ENCODE data around the gene ADAMTS16.

- RRBS, result 3% methylated on average over 28 of the region's 83 CpGs
CAGE:
- cytosol, long polyA plus RNA, result no peak
- long polyA plus RNA, result no peak
- nucleus, long polyA plus RNA, result no peak
These were observed 41.1 kb upstream of the CLPTM1L start for GRCh38 chr5:1385505-1386816.

GRCh38 chr5:1461408-1462028, 16.3 kb upstream of the SLC6A3 start:
- RRBS, result no CpG with 5 or more reads among the region's 14 CpGs
CAGE:
- cytosol, long polyA plus RNA, result no peak
- long polyA plus RNA, result no peak
- nucleus, long polyA plus RNA, result no peak

- RRBS, result 92% methylated on average over 4 of the region's 12 CpGs
CAGE:
- cytosol, long polyA plus RNA, result no peak
- long polyA plus RNA, result no peak
- nucleus, long polyA plus RNA, result no peak
These were observed 36.0 kb upstream of the SLC6A3 start for GRCh38 chr5:1481269-1481626.

GRCh38 chr5:1568700-1569004, 44.9 kb upstream of the LPCAT1 start:
- RRBS, result no CpG with 5 or more reads among the region's 4 CpGs
CAGE:
- cytosol, long polyA plus RNA, result no peak
- long polyA plus RNA, result no peak
- nucleus, long polyA plus RNA, result no peak

GRCh38 chr5:1644888-1645479, 121.2 kb upstream of the LPCAT1 start:
- RRBS, result 8% methylated on average over 2 of the region's 42 CpGs
CAGE:
- cytosol, long polyA plus RNA, result no peak
- long polyA plus RNA, result no peak
- nucleus, long polyA plus RNA, result no peak

- RRBS, result 94% methylated on average over 4 of the region's 19 CpGs
CAGE:
- cytosol, long polyA plus RNA, result no peak
- long polyA plus RNA, result no peak
- nucleus, long polyA plus RNA, result no peak
These were observed 211.9 kb upstream of the IRX4 start for GRCh38 chr5:2094447-2095173.

DNA sequence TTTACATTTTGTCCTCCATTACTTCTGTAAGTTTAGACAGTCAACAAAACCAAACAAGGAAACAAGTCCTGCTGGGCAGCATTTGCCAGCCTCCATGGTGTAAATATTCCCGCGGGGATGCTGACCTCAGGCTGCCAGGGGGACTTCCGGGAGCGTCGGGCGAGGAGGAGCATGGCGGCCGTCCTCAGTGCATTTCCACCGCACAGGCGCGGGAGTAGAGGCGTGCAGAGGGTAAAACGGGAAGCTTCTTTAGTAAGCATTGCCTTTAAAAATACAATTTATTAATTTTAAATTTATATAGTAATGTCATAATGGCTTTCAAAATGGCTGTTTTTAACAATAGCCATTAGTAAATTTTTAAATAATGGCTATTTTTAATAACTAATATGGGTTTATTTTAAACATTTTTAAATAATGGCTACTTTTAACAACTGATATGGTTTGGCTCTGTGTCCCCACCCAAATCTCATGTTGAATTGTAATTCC, 385.3 kb upstream of the IRX4 start:
- RRBS, result no CpG with 5 or more reads among the region's 13 CpGs
CAGE:
- cytosol, long polyA plus RNA, result no peak
- long polyA plus RNA, result no peak
- nucleus, long polyA plus RNA, result no peak

DNA sequence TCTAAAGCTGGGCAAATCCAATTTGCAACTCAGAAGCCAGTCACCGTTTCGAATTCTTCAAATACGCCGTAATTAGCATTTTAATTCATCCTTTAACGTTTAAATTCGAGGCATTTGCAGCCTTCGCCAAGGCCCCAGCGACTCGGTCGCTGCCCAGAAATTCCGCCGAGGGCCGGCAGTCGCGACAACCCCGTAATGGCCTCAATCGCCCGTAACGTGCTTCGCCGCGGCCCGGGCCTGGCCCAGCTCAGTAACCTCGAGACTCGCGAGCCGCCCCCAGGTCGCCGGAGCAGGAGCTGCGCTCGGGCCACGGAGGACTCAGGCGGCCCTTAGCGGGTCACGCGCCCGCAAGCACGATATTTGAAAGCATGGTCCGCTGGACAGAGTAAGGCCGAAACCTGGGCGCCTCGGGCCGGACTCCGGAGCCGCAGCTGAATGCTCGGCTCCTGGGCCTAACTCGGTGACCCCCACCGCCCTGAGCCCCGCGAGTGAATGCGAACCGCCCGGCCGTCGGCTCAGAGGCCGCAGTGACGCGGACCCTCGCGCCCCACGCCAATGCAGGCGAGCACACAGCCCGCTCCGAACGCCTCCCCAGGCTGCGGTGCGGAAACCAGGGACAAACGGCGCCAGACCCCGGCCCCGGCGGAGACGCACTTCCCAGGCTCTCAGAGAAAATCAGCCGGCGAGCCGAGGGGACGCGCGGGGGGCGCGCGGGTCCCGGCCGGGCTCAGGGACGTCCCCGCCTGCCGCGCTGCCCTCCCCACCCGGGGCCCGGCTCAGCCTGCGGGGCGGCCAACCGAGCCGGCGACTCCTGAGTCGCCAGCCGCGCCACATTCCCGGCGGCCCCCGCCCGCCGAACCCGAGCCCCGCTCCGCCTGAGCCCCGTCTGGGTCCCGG, 998 bp downstream of the IRX2 start:
- RRBS, result 1% methylated on average over 52 of the region's 108 CpGs
CAGE:
- cytosol, long polyA plus RNA, result start-site peak on the plus strand centred at position 147 of the sequence, 75 bp wide, 58 reads
- long polyA plus RNA, result start-site peak on the plus strand centred at position 133 of the sequence, 47 bp wide, 15 and 23 reads in 2 replicates
- nucleus, long polyA plus RNA, result start-site peak on the plus strand centred at position 151 of the sequence, 13 bp wide, 42 reads

DNA sequence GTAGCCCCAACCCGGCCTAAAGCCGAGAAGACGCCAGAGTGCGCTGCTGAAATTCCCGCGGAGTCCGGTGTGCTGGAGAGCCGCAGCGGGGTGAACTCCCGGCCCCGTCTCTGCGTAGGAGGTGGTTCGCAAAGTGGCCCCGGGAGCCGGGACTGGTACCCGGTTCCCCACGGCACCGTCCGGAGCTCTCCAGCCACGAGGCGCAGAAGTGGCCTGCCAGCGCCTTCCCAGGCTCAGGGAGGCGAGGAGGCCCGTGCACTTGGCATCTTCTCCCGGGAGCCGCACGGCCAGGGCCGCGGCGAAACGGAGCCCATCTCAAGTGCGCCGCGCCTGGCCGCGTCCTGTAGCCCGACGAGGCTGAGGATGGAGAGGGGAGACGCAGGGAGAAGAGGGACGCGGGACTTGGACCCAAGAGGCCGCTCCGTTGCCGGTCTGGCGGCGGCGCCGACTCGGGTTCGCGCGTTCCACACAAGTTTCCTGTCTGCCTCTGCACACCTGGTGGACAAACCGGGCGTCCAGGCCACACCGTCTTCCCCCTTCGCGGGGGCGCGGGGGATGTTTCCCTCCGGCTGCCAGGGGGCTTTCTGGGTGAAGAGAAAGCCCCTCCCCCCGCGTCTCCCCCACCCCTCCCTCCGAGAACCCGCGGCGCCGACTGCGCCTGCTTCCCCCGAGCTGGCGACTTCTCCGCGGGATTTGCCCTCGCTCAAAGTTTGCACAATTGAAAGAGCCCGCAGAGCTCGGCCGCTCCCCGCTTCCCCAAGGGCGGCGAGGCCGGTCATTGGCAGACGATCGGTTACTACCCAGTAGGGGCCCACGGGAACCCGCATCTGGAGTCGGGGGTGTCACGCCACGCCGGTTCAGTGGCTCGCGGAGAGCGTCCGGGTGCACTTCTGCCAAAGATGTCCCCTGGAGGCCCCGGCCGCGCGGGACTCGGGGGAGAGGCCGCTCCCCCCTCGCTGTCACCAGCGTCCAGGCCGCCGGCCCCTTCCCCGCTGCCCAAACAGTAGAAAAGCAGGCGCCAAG, 837 bp upstream of the IRX1 start:
- RRBS, result 1% methylated on average over 49 of the region's 104 CpGs
CAGE:
- cytosol, long polyA plus RNA, result no peak
- long polyA plus RNA, result no peak
- nucleus, long polyA plus RNA, result no peak

- RRBS, result 1% methylated on average over 14 of the region's 106 CpGs
CAGE:
- cytosol, long polyA plus RNA, result start-site peak on the minus strand at chr5:5140082-5140108, 168 reads; start-site peak on the minus strand at chr5:5140595-5140798, 36 reads
- long polyA plus RNA, result start-site peak on the minus strand at chr5:5140075-5140108, 63 and 137 reads in 2 replicates
- nucleus, long polyA plus RNA, result start-site peak on the minus strand at chr5:5140075-5140118, 208 reads; start-site peak on the minus strand at chr5:5140589-5140808, 30 reads
These were observed at the start of gene ADAMTS16 for GRCh38 chr5:5139977-5141018. ADAMTS16 (plus strand) TSS chr5:5140330.

GRCh38 chr5:5449745-5450671, 27.5 kb downstream of the ICE1 start:
- RRBS, result no CpG with 5 or more reads among the region's 8 CpGs
CAGE:
- cytosol, long polyA plus RNA, result no peak
- long polyA plus RNA, result no peak
- nucleus, long polyA plus RNA, result no peak

- RRBS, result 20% methylated on average over 4 of the region's 24 CpGs
CAGE:
- cytosol, long polyA plus RNA, result no peak
- long polyA plus RNA, result no peak
- nucleus, long polyA plus RNA, result no peak
These were observed 71.9 kb downstream of the ICE1 start for GRCh38 chr5:5494412-5494809.

- RRBS, result no CpG with 5 or more reads among the region's 2 CpGs
CAGE:
- cytosol, long polyA plus RNA, result no peak
- long polyA plus RNA, result no peak
- nucleus, long polyA plus RNA, result no peak
These were observed 393.2 kb downstream of the MED10 start for GRCh38 chr5:5985188-5985595.

GRCh38 chr5:6455416-6456042, 6.9 kb downstream of the UBE2QL1 start:
- RRBS, result no CpG with 5 or more reads among the region's 10 CpGs
CAGE:
- cytosol, long polyA plus RNA, result no peak
- long polyA plus RNA, result no peak
- nucleus, long polyA plus RNA, result no peak

- RRBS, result no CpG with 5 or more reads among the region's 9 CpGs
CAGE:
- cytosol, long polyA plus RNA, result no peak
- long polyA plus RNA, result no peak
- nucleus, long polyA plus RNA, result no peak
These were observed 23.2 kb downstream of the SRD5A1 start for GRCh38 chr5:6656355-6656878.

DNA sequence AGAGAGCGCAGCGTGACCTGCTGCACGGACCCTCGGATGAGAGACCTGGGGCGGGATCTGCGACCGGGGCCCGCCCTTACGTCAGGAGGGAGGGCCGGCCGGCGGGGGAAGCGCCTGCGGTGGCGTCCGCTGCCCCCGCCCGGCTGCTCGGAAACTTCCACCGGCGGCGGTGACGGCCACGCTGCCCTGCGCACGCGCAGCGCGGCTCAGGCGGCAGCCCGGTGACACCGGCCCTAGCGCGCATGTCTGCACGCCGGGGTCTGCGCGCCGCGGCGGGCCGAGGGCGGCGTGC, 455 bp upstream of the TENT4A start:
- RRBS, result under 1% methylated on average over 29 of the region's 44 CpGs
CAGE:
- cytosol, long polyA plus RNA, result no peak
- long polyA plus RNA, result no peak
- nucleus, long polyA plus RNA, result no peak

GRCh38 chr5:6737431-6737885, 24.2 kb downstream of the TENT4A start:
- RRBS, result no CpG with 5 or more reads among the region's 20 CpGs
CAGE:
- cytosol, long polyA plus RNA, result no peak
- long polyA plus RNA, result no peak
- nucleus, long polyA plus RNA, result no peak

- RRBS, result no CpG with 5 or more reads among the region's 13 CpGs
CAGE:
- cytosol, long polyA plus RNA, result no peak
- long polyA plus RNA, result no peak
- nucleus, long polyA plus RNA, result no peak
These were observed 46.2 kb downstream of the TENT4A start for GRCh38 chr5:6759293-6759916.

DNA sequence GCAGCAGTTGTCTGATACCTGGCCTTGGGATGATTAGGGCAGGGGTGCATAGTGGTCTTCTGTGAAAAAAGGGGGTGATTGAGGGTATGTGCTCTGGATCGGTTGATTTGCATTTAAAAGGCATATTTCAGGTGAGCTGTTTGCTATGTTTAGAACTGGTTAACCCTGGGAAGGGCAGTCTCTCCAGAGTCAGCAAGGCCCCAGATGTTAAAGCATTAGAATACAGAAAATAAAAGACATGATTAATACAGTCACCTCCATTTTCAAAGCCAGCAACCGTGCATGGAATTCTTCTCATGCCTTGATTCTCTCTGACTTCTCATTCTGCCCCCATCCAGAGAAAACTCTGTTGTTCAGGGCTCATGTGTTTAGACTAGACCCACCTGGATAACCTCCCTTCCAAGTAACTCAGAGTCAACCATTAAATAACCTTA, 176.1 kb downstream of the TENT4A start:
- RRBS, result no CpG with 5 or more reads among the region's 2 CpGs
CAGE:
- cytosol, long polyA plus RNA, result no peak
- long polyA plus RNA, result no peak
- nucleus, long polyA plus RNA, result no peak

GRCh38 chr5:9037829-9038654, 507.8 kb downstream of the SEMA5A start:
- RRBS, result no CpG with 5 or more reads among the region's 8 CpGs
CAGE:
- cytosol, long polyA plus RNA, result no peak
- long polyA plus RNA, result no peak
- nucleus, long polyA plus RNA, result no peak

Measured in H1 (cell line).